Ovary (tissue), 7 donors: Measurements from ENCODE around the gene CCDC38.

DNA sequence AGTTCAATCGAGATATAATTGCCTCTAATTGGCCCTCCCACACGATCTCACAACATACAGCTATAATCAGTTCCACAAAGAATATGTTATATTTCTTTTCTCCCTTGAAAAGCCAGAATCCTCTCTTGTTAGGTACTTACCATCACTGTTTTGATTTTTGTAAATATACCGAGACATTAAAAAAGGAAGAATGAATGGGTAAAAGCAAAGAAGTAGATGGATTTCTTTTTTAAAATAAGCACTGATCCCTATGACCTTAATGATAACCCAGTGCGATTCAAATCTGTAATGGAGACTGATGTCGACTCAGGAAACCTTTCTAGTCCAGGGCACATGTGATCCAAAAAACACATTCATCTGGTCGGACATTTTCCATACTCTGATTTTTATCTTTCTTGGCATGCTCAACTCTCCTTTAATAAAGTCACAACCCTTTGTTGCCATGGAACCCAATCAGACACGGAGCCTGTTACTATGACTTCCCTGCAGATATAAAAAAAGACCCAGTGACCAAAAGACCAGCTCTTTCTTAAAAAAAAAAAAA lies 28.0 kb downstream of the TMCC3 start:
- PRO-cap, 7 experiments: no peak in any of the 7 experiments
- RAMPAGE, long total RNA, 2 experiments: no peak in any of the 2 experiments

- PRO-cap, 7 experiments: no peak in any of the 7 experiments
- RAMPAGE, long total RNA, 2 experiments: no peak in any of the 2 experiments
These were observed 6.1 kb downstream of the TMCC3 start for GRCh38 chr12:94643928-94645026.

DNA sequence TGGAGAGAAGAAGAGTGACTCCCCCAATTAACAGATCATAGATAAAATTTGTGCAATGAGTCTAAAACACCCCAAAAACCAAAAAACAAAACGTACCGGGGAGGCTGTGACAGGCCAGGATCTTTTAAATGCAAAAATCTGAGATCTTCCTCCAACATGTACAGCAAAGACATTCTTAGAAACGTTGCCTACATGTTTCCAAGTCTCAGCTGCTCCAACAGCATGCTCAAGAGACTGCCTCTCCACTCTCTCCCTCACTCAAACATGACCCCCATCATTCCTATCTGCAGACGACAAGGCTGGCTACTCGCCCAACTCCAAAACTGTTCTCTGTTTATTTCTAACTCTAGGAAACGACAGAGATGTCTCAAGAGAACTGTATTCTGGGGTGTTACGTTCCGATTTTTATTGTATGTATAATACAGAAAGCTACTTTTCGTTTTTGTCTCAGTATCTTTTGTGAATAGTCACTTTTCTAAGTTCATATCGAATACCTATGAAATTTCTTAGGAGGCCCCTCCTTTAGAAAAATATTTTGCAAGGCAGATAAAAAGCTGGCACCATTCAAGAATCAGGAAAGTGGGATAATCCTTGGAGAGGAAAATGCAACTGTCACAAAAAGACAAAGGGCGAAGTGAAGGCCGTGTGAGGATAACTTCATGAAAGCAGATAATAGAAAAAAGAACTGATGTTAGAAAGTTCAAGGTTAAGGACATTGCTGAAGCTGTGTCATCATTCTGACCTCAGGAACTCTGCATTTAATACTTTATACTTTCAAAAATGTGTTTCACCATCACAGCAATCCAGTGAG lies 57.7 kb upstream of the TMCC3 start:
- PRO-cap, 7 experiments: peak in 3 of 7 experiments; most common plus-strand start position 796 of the sequence (in 3); most common minus-strand start position 236 of the sequence (in 2)
- RAMPAGE, long total RNA, 2 experiments: no peak in any of the 2 experiments

DNA sequence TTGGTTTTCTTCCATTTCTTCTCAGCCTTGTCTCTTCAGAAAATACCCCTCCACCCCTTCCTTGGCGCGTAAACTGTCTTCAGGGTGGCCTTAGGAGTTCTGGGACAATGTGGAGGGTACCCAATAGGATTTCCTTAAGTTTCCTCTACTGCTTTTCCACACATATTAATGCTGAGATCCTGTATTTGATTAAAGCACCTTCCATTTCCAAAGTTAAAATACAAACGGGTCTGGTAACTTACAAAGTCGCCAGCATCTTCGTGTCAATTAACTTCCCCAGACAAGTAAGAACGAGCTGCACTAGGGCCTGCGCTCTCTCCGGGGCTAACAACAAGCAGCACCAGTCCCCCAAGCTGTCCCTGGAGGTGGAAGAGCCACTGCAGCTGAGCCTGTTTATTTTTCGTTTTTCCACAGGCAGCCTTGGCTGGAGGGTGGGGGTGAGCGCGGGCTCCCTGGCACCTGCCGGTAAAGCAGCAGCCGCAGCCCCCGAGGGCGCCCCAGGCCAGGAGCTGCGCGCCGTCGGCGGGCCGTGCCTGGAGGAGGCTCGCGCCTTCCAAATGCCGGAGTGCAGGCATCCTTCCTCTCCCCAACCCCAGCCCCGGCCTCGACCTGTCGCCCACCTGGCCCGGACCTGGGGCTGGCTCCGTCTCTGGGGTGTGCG lies 130.8 kb downstream of the NDUFA12 start:
- PRO-cap, 7 experiments: peak in 2 of 7 experiments; most common plus-strand start position 468 of the sequence (in 2)
- RAMPAGE, long total RNA, 2 experiments: no peak in any of the 2 experiments

DNA sequence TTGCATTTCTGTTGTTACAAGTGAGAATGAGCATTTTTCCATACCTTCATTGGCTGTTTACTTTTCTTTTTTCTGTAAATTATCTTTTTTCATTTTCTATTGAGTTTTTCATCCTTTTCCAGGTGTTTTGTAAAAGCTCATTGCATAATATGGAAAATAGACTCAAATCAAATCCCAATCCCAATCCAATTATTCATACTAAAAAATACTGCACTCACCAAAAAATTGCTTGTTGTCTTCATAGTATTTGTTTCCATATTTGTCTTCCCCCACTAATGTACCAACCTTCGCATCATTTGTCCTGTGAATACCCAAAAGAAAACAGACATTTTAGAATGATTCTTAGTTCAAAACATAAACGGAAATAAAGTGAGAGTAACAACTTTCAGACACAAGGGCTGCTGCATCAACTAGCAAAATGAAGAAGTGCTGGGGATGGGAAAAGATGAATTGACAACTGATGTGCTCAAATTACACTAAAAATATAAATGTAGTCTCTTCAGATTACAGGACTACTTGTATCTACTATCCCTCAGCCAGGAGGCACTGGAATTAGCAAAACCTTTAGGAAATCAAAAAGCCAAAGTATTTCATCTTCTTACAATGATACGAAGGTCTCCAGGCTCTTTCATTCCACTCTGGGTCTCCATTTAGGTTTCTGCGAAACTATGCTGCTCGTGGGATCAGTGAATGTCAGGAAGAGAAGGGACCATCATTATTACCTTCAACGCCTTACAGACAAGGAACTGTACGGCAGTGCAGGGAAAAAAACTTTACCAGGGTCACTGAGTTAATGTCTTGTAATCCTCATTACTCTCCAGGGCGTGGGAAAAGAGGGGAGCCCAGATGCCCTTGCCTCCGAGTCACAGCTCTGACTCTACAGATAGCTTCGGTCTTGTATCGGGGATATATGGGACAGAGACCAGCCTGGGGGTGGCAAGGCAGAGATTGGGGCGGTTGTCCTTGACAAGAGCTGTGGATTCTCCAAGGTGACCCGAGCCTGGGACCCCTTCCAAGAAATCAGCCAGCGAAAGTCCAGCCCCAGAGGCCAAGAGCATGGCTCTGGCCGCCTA lies 640 bp downstream of the NDUFA12 start:
- PRO-cap, 7 experiments: no peak in any of the 7 experiments
- RAMPAGE, long total RNA, 2 experiments: no peak in any of the 2 experiments

GRCh38 chr12:95131999-95132433 lies 58.6 kb upstream of the NR2C1 start:
- PRO-cap, 7 experiments: no peak in any of the 7 experiments
- RAMPAGE, long total RNA, 2 experiments: no peak in any of the 2 experiments

GRCh38 chr12:95216553-95216876 lies 752 bp downstream of the FGD6 start:
- PRO-cap, 7 experiments: no peak in any of the 7 experiments
- RAMPAGE, long total RNA, 2 experiments: no peak in any of the 2 experiments

DNA sequence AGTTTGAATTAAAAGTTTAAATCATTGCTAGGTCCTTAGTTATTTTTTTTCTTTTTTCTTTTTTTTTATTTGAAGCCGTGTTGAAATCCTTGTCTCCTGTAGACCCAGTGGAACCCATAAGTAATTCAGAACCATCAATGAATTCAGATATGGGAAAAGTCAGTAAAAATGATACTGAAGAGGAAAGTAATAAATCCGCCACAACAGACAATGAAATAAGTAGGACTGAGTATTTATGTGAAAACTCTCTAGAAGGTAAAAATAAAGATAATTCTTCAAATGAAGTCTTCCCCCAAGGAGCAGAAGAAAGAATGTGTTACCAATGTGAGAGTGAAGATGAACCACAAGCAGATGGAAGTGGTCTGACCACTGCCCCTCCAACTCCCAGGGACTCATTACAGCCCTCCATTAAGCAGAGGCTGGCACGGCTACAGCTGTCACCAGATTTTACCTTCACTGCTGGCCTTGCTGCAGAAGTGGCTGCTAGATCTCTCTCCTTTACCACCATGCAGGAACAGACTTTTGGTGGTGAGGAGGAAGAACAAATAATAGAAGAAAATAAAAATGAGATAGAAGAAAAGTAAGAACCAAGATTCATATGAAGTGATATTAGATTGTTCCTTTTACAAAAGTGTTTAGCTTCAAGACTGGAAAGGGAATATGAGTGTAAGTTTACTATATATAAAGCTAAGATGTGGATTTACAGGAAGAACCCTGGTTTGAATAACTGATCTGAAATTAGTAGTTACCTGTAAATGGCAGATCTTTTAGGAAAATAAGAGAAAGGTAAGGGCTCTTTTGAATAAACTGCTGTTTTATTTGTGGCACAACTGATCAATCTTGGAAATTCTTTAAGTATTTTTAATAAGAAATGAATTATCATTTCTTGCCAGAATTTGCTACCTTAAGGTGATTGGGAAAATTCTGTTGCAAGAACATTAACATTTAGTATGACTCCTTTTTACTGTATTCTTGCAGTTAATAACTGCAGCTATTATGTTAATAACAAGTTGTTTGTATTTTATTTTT lies 82.8 kb downstream of the VEZT start:
- PRO-cap, 7 experiments: no peak in any of the 7 experiments
- RAMPAGE, long total RNA, 2 experiments: no peak in any of the 2 experiments

- PRO-cap, 7 experiments: no peak in any of the 7 experiments
- RAMPAGE, long total RNA, 2 experiments: no peak in any of the 2 experiments
These were observed 95.7 kb upstream of the USP44 start for GRCh38 chr12:95647006-95647270.

DNA sequence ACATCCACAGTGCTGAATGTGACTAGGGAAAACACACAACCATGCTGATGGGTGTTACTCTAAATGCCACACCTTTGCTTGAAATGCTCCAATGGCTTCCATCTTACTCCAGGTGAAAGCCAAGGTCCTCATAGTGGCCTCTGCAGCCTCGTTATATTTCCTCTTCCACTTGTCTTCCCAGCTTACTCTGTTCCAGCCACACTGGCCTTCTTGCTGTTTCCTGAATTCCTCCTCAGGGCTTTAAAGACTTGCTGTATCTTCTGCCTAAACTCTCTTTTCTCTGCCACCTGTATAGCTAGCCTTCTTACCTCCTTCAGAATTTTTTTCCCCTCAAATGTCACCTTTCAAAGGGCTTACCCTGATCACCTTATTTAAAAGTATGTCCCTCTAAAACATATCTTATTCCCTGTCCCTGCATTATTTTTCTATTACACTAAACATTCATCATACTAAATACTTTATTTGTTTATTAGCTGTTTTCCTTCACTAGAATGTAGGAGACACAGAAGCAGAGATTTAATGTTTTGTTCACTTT lies 110.8 kb downstream of the NTN4 start:
- PRO-cap, 7 experiments: no peak in any of the 7 experiments
- RAMPAGE, long total RNA, 2 experiments: start-site peak on the minus strand in 1 of 2 experiments, centred at position 192 of the sequence, 14 reads per replicate

DNA sequence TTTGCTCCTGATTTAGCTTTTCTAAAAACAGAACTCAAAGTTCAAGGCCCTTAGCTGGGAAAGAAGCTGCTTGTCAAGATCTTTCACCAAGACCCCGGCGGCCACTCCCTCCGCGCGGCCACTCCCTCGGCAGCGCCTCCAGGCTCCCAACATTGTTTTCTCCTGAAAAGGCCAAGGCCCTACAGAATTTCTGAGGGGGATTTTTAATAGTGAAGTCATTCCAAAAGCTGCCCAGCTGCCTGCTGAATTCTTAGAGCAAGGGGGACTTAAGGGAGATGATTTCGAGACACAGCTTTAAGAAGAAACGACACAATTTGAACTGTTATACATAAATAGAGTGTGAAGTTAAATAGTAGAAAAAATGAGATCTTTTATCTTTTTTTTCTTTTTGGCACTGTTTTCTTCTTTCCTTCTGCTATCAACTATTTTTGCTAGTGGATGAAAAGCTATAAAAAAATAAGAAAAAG lies 96.3 kb downstream of the NTN4 start:
- PRO-cap, 7 experiments: peak in 4 of 7 experiments; most common plus-strand start position 218 of the sequence (in 4); most common minus-strand start position 94 of the sequence (in 2)
- RAMPAGE, long total RNA, 2 experiments: no peak in any of the 2 experiments

- PRO-cap, 7 experiments: no peak in any of the 7 experiments
- RAMPAGE, long total RNA, 2 experiments: no peak in any of the 2 experiments
These were observed 52.5 kb downstream of the NTN4 start for GRCh38 chr12:95737820-95738742.

GRCh38 chr12:95772032-95772573 lies 18.5 kb downstream of the NTN4 start:
- PRO-cap, 7 experiments: no peak in any of the 7 experiments
- RAMPAGE, long total RNA, 2 experiments: no peak in any of the 2 experiments

DNA sequence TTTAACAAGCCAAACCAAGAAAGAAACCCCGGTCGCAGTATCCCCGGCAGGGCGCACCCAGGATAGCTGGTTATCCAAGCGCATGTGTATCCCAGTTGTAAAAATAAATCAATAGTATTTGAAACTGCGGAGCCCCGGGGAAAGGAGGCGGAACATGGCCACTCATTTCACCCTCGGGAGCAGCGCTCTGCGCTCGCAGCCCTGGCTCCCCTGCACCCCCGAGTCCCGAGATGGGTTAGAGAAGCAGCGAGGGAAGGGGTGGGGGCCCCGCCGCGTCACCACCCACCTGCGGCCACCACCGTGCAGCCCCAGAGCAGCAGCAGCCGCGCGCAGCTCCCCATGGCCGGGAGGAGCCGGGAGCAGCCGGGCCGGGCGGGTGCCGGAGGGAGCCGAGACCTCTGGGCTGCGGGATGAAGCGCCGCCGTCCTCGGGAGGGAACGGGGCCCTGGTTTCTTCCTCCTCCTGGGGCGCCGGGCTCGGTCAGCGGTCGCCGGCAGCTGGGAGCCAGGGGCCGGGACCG lies 535 bp downstream of the NTN4 start:
- PRO-cap, 7 experiments: peak in 7 of 7 experiments; most common plus-strand start position 311 of the sequence (in 6); most common minus-strand start position 224 of the sequence (in 7)
- RAMPAGE, long total RNA, 2 experiments: start-site peak on the minus strand in 1 of 2 experiments, centred at position 382 of the sequence, 19 reads per replicate

GRCh38 chr12:95865781-95866340 lies 7.1 kb downstream of the SNRPF start:
- PRO-cap, 7 experiments: no peak in any of the 7 experiments
- RAMPAGE, long total RNA, 2 experiments: no peak in any of the 2 experiments

- PRO-cap, 7 experiments: peak in 4 of 7 experiments; most common plus-strand start chr12:95942542 (in 1); most common minus-strand start chr12:95942573 (in 3)
- RAMPAGE, long total RNA, 2 experiments: no peak in any of the 2 experiments
These were observed at the start of gene CCDC38 for GRCh38 chr12:95942329-95942867. Gene CCDC38, minus strand, starts transcription at chr12:95942614.

- PRO-cap, 7 experiments: no peak in any of the 7 experiments
- RAMPAGE, long total RNA, 2 experiments: no peak in any of the 2 experiments
These were observed 441 bp downstream of the AMDHD1 start for GRCh38 chr12:95943651-95943893.

GRCh38 chr12:96195004-96195933 lies 1.1 kb downstream of the ELK3 start:
- PRO-cap, 7 experiments: peak in 2 of 7 experiments; most common plus-strand start chr12:96195776 (in 1); most common minus-strand start chr12:96195628 (in 1)
- RAMPAGE, long total RNA, 2 experiments: no peak in any of the 2 experiments

DNA sequence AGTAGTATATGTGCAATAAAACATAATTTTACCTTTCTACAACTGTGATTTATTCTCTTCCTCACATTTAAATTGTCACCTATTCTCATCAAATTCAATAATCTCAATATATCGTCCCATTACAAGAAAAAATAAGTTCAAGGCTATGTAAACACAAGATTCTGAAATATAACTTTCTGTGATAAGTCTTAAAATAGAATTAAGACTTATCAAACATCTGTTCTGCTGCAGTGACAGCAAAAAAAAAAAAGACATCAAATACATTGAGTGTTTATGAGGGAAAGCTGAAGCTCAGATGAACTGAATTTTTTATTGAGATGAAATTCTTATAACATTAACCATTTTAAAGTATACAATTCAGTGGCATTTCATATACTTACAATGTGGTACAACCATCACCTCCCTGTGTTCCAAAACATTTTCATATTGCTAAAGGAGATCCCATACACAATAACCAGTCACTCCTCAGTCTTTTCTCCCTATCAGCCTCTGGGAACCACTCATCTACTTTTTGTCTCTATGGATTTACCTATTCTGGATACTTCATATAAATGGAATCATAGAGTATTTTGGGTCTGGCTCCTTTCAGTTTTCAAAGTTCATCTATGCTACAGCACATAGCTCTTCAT lies 70.1 kb downstream of the CDK17 start:
- PRO-cap, 7 experiments: no peak in any of the 7 experiments
- RAMPAGE, long total RNA, 2 experiments: no peak in any of the 2 experiments

- PRO-cap, 7 experiments: peak in 2 of 7 experiments; most common minus-strand start chr12:96347529 (in 1)
- RAMPAGE, long total RNA, 2 experiments: no peak in any of the 2 experiments
These were observed 52.9 kb downstream of the CDK17 start for GRCh38 chr12:96347234-96347780.